Measurements from ENCODE around the genes CCDC198 and KIAA0586.

DNA sequence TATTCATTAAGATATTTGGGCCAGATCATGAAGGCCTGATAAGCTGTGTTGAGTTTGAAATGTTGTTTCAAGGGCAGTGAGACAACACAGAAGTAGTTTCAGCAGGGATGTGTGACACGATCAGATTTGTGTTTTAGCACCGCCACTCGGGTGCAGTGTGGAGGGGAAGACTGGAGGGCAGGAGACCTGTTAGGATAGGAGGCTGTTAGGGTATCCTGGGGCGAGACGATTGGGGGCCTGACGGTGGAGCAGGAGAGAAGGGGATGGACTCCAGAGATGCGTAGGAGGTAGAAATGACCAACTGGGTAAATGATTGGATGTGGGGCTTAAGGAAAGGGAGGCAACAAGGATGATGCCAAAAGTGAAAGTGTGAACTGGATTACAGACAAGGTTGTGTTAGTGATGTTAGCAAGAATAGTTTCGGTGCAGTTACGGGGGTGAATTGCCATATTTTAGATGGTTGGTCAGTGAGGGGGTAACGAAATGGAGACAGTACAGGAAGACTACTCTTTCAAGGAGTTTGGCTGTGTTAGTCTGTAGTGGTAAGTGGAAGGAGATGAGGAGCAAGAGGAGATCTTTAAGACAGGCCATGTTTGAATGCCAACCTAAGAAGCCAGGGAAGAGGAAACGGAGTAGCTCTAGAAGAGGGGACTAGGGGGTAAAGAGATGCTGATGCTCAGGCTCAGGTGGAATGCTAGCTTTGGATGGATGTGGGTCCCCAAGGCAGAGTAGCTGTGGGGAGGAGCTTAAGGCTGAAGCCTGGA lies 122.0 kb downstream of the PELI2 start:
- PRO-cap = no peak

GRCh38 chr14:56279600-56280063 lies 161.4 kb downstream of the PELI2 start:
- PRO-cap = no peak

DNA sequence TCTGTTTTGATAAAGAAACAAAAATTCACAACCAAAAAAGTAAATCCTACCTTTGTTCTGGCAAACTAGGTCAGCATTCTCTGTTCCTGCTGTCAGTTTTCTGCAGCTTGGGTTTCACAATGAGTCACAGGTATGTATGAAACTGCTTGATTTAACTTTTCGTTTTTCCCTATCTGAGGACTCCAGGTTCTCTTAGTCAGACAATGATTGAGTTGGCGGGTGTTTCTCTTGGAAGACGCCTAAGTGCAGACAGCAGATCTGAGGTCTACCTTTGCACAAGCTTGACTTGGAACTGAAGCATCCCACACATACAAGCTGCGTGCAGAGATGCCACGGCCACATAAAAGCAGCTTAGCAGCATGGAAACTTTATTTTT lies 208.1 kb downstream of the EXOC5 start:
- PRO-cap = no peak

- PRO-cap = bidirectional peak, plus-strand start at chr14:57391044, minus-strand start at chr14:57391066; unidirectional peak, minus-strand start at chr14:57391542
These were observed 678 bp downstream of the NAA30 start for GRCh38 chr14:57390860-57391668.

- PRO-cap = no peak
These were observed 19.4 kb downstream of the NAA30 start for GRCh38 chr14:57409248-57410670.

- PRO-cap = no peak
These were observed at the start of gene CCDC198 for GRCh38 chr14:57493432-57494155. CCDC198 (minus strand) TSS chr14:57493857.

DNA sequence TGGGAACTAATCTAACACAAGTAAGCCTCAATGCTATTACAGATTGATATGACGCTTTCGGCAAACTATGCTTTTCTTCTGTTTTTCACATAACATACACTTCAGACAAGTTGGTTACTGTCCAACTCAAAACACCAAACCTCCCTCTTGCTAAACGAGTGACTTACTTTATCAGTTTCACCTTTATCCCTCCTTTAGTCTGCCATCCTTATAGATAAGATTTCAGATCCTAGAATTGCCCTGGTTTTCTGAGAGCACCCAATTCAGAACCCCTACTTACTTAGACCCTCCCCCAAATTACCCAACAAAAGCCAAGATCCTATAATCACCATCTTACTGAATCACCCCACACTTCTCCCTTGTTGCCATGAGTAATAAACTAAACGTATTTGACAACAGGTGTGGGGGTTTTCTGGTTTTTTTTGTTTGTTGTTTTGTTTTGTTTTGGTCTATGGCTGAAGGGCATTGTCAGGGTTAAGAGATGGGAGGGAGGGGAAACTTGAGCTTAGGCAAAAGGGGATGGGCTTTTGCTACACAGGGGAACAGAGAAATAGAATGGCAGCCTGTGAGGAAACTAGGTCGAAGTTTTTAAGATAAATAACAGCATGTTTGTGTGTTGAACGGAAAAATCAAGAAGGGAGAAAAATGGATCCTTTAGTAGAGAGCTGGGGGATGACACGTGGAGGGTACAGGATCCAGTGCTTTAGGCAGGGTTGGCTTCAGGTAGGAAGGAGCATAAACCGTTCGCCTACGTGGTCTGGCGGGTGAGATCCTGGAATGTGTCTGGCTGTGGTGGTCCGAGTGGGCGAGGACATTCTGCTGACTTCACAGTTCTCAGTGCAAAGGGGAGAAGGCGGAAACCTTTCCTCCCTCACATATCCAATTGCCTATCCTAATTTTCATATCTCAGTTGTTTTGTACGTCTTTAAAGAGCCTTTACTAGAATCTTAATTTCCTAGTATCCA lies 6.0 kb upstream of the PSMA3 start:
- PRO-cap = bidirectional peak, plus-strand start at position 828 of the sequence, minus-strand start at position 779 of the sequence

- PRO-cap = unidirectional peak, plus-strand start at chr14:58239500; bidirectional peak, plus-strand start at chr14:58239958, minus-strand start at chr14:58239971
These were observed 5.0 kb upstream of the PSMA3 start for GRCh38 chr14:58239336-58240355.

DNA sequence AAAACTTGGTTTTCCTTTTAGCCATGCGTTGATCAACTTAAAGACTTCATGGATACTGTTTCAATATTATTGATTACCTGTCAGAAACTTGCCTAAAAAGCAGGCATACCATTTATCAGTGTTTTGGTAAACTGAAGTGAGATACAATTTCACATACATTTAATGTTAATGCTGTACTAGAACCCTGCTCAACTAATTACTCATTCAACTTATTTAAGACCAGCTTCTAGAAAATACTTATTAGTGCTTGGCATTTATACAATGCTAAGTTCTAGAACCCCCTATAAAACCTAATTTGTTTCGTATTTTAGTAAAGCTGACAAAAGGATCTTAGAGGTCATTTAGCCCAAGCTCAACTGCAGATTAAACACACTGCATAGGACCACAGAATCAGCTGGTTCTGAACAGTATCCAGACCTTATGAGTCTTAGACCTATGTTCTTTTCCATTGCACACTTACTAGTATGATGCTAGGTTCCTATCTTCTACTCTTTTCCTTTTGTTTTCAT lies 19.8 kb downstream of the PSMA3 start:
- PRO-cap = no peak

DNA sequence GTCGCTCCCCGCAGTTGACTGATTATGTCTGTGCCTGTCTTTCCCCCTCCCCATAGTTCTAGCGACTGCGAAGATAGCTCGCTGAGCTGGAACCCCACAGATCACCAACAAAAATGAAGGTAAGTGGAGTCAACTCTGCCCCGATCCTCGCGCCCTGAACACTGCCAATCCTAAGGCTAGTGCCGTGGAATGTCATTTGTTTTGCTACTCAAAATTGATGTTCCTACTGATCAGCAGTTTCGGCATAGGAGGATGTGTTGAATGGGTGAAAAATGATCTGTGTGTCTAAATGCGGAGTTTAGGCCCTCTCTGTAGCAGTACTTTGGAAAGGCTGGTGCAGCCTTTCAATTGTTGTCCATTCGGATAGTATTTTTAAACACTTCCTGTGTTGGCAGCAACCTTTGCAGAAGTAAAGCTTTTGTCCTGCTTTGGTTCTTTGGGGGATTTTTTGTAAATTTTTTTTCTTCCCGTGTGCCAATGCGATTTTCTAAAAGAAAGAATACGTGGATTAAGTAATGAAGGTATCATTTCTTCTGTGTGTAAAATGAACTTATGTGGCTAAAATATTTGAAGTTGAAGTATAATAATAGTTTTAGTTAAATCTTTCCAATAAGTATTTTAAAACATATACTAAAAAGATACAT lies 1.5 kb downstream of the ARID4A start:
- PRO-cap = unidirectional peak, minus-strand start at position 157 of the sequence

DNA sequence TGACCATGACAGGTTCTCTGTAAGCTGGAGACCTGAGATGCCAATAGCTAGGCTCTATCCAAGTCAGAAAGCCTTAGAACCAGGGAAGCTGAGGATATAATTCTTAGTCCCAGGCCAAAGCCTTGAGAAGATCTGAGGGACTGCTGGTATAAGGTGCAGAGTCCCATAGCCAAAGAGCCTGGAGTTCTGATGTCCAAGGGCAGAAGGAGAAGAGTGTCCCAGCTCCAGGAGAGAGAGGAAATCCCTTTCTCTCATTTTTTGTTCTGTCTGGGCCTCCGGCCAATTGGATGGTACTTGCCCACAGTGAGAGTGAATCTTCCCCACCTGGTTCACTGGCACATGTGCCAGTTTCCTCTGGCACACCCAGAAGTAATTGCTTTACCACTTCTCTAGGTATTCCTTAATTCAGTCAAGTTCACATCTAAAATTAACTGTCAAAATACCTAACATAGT lies 15.3 kb downstream of the ARID4A start:
- PRO-cap = no peak

- PRO-cap = no peak
These were observed 20.1 kb downstream of the ARID4A start for GRCh38 chr14:58318496-58318911.

GRCh38 chr14:58331046-58331550 lies 32.7 kb downstream of the ARID4A start:
- PRO-cap = no peak

GRCh38 chr14:58351012-58351673 lies 44.6 kb upstream of the TOMM20L start:
- PRO-cap = no peak

- PRO-cap = bidirectional peak, plus-strand start at chr14:58427400, minus-strand start at chr14:58427174; unidirectional peak, plus-strand start at chr14:58427728
These were observed at the start of gene KIAA0586 for GRCh38 chr14:58427284-58428091. KIAA0586 (plus strand) TSS chr14:58427719.

DNA sequence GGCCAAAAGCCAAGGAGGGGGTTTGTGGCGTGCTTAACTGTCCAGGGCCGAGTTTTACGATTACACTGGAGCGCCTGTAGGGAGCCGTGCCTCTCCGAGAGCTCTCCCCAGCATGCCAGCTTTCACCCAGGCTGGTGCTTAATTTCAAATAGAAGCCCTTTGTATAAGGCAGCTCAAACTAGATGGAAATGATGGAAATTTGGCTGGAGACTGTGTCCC lies 1.1 kb downstream of the DACT1 start:
- PRO-cap = no peak

DNA sequence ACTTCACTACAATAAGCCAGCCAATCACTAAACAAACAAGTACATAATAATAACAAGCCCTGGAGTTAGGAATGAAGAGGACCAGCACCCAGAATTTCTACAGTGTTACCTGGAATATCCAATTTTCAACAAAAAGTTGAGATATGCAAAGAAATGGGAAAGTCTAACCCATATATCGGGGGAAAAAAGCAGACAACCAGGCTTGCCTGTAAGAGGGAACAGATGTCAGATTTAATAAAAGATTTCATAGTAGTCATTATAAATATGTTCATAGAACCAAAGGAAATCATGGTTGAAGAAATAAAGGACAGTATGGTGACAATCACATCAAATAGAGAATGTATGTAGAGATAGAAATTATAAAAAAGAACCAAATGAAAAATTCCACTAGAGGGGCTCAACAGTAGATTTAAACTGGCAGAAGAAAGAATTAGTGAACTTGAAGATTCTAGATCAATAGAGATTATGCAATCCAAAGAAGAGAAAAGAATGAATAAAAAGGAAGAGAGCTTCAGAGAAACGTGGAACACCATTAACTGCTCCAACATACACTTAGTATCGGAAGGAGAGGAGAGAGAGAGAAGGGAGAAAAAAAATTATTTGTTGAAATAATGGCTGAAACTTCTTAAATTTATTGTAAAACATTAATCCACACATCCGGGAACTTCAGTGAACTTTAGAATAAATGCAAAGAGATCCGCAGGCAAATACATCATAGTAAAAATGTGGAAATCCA lies 36.0 kb downstream of the PCNX4 start:
- PRO-cap = no peak

DNA sequence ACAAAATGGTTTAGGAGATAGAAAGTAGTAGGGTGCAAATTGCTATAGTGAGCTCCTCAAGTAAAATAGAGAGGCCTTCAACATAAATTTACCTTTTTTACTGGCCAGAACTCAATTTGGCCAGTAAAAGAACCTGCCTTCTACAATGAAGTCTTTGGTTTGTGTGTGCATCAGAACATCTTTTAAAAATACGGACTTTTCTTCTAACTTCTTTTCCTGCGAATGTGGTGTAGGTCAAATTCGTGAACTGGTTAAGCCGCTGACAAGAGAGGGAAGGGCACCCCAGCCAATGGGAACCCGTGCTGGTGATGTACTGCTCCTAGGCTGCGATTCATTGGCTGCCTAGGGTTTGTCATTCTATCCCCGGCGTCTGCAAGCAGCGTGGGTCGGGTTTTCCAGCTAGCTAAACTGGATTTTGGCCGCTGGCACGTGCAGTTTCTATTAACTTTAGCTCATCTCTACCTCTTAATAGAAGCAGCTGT lies 1.2 kb upstream of the PPM1A start:
- PRO-cap = bidirectional peak, plus-strand start at position 379 of the sequence, minus-strand start at position 226 of the sequence

DNA sequence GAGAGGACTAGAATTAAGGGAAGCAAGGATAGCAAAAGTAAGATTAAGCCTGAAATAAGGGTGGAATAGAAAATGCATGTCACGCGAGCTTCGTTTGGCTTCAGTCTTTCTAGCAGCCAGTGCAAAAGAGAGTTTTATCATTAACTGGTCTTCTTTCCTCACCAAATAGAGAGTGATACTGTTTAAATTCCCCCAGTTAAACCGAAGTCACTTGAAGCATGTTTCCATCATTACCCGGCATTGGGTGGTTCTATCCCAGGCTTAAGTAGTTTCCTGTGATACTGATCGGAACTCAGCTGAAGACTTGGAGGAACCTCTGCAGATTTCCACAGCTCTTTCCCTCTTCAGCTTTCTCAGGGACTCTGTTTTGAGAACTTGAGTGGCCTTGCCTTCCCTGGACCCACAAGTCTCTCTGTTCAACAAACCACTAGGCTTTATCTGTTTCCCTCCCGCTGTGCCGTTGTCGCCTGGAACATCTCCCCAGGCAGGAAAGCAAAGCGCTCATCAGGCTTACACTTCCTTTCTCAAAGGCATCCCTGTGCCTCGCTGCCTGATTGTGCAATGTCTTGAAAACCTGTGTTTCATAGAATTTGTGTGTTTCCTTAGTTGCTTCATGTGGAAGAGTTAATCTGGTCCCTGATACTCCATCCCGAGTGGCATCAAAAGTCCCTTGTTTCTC lies 63.9 kb downstream of the PPM1A start:
- PRO-cap = no peak

- PRO-cap = no peak
These were observed 88.2 kb downstream of the C14orf39 start for GRCh38 chr14:60397648-60397987.

Data from right cardiac atrium (tissue), 1 donor.